SK-N-DZ (cell line): ENCODE data around the genes ZSCAN5B, ZSCAN5C, ZNF582, ZFP28, ZNF460, ZNF548, ZNF773 and ZNF552.

DNA sequence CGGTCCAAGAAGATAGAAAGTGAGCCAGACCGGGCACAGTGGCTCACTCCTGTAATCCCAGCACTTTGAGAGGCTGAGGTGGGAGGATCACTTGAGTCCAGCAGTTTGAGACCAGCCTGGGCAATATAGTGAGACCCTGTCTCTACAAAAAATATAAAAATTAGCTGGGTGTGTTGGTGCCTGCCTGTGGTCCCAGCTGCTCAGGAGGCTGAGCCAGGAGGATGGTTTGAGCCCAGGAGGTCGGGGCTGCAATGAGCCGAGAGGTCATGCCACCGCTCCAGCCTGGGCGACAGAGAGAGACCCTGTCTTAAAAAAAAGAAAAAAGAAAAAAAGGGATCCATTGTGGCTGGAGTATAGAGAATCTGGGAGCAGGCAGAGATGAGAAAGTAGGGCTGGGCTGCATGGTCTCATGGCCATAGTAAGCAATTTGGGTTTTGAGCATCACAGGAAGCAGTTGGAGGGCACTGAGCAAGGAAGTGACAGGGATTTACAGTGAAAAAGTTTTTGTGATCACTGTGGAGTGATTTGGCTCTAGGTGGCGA lies 3.0 kb downstream of the ZNF444 start:
RAMPAGE:
- cytosol, long total RNA: no peak
- nucleus, long total RNA: no peak

DNA sequence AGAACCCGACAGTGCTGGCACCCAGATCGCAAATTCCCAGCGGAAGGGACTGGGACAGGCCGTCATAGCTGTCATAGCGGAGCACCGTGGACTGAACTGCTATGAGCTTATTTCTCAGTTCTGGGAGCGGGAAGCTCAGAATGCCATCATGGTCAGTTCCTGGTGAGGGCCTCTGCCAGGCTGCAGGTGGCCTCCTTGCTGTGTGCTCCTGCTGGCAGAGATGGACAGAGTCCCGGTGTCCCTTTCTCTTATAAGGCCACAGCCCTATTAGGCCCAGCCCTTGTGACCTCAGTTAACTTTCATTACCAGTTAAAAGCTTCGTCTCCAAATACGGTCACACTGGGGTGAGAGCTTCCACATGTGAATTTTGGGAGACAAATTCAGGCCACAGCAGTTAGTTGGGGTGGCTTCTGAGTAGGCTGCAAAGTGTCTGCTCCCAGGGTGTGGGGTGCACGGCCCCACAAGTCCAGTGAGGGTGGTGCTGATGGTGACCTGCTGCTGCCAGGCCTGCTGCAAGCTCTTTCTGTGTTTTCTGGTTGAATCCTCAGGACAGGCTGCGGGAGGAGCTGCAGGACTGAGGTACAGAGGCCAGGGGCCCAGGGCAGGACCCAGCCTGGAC lies 4.7 kb downstream of the ZNF444 start:
RAMPAGE:
- cytosol, long total RNA: no peak
- nucleus, long total RNA: no peak

DNA sequence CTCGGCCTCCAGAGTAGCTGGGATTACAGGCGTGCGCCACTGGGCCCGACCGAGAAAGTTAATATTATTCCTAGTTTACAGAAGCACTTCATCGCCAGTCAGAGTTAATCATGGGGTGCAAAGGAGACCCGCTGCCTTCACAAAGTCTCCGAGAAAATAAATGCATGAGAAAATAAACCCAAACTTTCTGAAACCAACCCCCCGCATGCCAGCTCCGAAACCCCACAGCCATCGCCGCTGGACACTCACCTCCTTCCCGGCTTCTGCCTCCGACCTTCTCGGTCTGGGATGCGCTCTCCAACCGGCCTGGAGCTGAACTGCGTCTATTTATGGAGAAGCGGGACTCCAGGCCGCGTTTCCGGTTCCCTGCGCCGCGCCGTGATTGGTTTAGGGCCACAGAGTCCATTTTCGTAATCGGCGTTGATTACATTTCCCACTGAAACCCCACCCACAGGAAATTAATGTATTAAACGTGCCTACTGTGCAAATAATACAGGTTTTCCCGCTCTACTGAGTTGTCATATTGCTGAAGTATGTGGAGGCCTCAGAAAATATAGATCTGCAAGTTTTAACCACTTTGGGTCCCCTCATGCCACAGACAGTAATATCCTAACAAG lies at the start of gene ZSCAN5B:
ZSCAN5B (minus strand) TSS at position 299 of the 617 bp plus-strand sequence.
RAMPAGE:
- cytosol, long total RNA: no peak
- nucleus, long total RNA: no peak

DNA sequence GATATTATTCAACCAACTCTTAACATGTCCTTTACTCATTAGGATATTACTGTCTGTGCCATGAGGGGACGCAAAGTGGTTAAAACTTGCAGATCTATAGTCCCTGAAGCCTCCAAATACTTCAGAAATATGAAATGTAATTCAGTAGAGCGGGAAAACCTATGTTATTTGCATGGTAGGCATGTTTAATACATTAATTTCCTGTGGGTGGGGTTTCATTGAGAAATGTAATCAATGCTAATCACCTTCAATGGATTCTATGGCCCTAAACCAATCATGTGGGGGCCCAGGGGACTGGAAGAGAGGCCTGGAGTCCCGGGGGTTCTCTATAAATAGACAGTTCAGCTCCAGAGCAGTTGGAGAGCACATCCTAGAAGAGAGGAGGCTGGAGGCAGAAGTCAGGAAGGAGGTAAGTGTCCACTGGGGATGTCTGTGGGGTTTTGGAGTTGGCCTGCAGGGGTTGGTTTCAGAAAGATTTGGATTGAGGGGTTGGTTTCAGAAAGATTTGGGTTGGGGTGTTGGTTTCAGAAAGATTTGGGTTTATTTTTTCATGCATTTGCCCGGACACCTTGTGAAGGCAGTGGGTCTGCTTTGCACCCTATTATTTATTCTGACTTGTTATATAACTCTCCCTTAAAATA lies at the start of gene ZSCAN5C:
ZSCAN5C (plus strand) TSS at position 360 of the 641 bp plus-strand sequence.
RAMPAGE:
- cytosol, long total RNA: no peak
- nucleus, long total RNA: no peak

DNA sequence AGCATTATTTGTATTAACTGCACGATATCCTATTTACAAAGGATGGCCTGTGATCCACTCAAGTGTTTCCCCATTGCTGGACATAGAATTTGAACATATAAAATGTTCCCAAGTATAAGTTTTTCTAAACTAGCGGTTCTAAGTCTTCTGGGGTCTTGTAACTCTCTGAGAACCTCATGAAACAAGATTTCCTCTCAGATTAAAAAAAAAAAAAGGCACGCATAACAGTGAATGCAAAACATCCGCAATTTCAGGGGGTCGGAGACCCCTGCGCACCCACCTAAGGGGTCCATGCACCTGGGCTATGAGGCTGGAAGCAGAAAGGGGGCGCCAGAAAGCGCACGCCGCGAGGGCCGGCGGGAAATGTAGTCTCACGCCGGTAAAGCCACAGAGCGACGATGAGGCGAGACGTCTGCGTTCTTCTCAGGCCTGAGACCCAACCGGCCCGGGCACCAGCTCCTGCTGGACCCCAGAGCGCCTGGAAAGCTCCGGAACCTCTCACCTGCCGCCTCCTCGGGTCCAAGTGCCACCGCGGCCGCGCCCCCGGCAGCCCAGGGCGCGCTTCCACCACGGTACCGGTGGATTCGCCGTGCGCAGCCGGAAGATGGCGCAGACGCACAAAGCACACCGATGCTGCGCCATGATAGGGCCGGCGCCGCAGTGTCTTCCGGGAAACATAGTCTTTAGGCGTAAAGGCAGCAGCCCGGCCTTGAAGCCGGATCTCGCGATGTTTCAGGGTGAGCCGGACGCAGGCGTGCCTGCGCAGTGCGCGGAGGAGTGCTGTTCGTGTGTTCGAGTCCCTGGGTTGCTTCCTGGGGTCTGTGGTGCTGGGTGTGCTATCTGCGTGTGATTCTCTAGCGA lies at the start of gene ZNF582:
ZNF582 (minus strand) TSS at position 595 of the 861 bp plus-strand sequence.
RAMPAGE:
- cytosol, long total RNA: start-site peak on the plus strand centred at position 567 of the sequence, 438 bp wide, 36 and 27 reads in 2 replicates; start-site peak on the minus strand centred at position 598 of the sequence, 18 bp wide, 20 and 42 reads in 2 replicates
- nucleus, long total RNA: start-site peak on the minus strand centred at position 589 of the sequence, 36 bp wide, 34 and 27 reads in 2 replicates; start-site peak on the plus strand centred at position 758 of the sequence, 92 bp wide, 31 and 11 reads in 2 replicates

RAMPAGE:
- cytosol, long total RNA: no peak
- nucleus, long total RNA: no peak
Observed at GRCh38 chr19:56538151-56539469, at the start of gene ZFP28. TSS of gene ZFP28 (plus strand) at chr19:56538948.

DNA sequence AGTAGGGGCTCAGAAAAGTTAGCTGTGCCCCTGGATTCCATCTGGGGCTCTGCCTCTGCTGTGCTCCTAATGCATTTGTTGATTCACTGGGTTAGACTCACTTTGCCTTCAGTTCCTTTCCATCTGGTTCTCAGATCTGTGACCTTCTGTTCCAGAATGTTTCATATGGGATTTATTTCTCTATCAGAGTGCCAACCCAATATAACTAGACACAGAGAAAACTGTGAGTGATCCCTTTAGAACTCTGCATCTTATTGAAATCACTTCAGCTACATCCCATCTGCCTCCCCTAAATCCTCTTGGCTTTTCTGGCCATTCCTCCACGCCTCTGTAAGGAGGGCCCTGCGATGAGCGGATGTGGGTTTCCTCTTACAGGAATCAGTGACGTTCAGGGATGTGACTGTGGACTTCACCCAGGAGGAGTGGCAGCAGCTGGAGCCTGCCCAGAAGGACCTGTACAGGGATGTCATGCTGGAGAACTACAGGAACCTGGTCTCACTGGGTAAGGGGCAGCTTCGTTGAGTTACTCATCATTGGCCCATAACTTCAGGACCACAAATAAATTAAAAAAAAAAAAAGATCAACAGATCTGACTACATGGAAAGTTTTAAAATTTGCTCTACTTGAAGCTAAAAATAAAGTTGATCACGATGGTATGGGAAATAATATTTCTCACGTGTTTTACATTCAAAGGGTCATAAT lies 18.5 kb downstream of the ZNF71 start:
RAMPAGE:
- cytosol, long total RNA: no peak
- nucleus, long total RNA: no peak

DNA sequence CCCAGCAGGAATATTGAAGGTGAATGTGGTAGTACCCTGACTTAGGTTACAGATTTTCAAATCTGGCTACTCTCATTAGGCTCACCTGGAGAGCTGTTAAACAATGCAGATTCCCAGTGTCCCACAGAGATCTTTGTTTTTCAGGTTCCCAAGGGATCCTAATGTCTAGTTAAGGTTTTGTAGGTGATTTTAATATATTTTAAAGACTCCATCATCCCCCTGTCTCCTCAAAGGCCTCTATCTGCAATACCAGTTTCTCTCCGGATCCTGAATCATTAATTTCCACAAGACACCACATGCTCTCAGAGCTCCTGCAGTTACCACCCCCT lies 1.7 kb upstream of the PEG3 start:
RAMPAGE:
- cytosol, long total RNA: no peak
- nucleus, long total RNA: no peak

DNA sequence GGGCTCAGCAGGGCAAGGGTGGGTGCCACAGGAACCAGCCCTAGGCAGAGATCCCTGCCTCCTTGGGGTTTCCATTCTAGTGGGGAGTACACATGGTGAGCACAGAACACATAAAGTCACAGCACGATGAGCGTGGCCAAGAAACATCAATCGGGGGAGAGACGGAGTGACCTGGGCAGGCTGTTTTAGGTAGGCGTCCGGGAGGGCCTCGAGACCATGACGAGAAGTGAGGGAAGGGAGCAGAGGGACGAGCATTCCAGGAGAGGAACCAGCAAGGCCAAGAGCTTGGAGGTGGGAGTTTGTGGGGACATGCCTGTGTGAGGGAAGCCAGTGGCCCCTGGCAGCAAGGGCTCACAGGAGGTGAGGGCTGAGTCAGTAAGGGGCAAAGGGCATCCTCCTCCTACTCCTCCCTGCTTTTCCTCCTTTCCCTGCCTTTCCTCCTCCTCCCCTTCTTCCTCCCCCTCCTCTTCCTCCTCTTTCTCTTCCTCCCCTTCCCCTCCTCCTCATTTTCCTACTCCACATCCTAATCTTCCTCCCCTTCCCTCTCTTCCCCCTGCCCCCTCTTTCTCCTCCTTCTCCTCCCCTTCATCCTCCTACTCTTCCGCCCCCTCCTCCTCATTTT lies 126.4 kb upstream of the PEG3 start:
RAMPAGE:
- cytosol, long total RNA: no peak
- nucleus, long total RNA: no peak

DNA sequence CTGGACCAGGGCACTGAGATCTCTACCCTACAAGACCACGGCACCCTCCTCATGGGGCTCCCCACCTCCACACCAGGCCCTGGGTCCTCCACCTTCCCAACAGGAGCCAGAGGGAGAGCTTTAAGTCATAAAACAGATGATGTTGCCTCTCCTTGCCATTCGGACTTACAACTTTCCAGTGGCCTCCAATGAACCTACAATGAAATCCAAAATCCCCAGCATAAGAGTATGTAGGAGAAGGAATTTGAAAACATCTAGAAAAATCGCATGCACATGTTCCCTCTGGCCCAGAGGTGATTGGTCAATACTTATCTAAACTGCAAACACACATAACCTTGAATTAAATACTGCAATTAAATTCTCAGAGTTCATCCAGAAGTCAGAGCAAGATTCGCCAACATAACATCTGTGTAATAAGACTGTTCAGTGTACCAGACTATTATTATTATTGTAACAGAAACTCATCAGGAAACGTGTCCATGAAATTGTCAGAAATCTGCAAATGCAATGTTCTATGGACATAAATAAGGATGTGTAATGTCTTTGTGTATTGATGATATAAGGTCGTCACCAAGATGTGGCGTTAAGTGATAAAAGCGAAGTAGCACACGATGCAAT lies 82.2 kb upstream of the USP29 start:
RAMPAGE:
- cytosol, long total RNA: no peak
- nucleus, long total RNA: no peak

GRCh38 chr19:57280198-57280902 lies at the start of gene ZNF460:
TSS of gene ZNF460 (plus strand) at chr19:57280485.
RAMPAGE:
- cytosol, long total RNA: start-site peak on the plus strand at chr19:57280453-57280621, 49 and 172 reads in 2 replicates
- nucleus, long total RNA: start-site peak on the minus strand at chr19:57280245-57280336, 40 and 21 reads in 2 replicates; start-site peak on the plus strand at chr19:57280445-57280624, 71 and 33 reads in 2 replicates

RAMPAGE:
- cytosol, long total RNA: start-site peak on the plus strand at chr19:57389965-57390003, 76 and 99 reads in 2 replicates
- nucleus, long total RNA: start-site peak on the plus strand at chr19:57389984-57390028, 86 and 41 reads in 2 replicates
Observed at GRCh38 chr19:57389566-57390194, at the start of gene ZNF548. TSS of gene ZNF548 (plus strand) at chr19:57389854.

DNA sequence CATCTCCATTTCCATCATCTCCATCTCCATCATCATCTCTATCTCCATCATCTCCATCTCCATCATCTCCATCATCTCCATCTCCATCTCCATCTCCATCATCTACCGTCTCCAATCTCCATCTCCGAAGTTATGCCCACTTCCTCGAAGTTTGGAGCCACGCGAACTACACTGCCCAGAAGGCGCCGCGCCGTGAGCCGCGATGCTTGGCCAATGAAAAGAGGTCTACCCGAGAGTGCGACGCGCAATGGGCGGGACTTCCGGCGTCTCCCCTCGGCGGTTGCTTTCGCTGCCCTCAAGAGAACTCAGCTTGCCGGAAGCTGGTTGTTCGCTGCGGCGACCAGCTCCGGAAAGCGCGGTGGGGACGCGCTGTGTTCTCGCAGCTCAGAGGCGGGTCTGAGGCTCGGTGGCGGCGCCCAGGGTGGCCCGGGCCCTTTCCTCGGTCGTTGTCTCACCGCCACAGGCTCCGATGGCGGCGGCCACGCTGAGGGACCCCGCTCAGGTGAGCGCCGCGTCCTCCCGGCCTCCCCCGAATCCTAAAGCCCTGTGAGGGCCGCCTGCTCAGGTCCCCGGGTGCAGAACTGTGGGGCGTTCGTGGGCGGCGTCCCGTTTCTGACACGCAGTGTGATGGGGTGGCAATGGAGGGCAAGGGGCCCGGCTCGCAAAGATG lies at the start of gene ZNF773:
ZNF773 (plus strand) TSS at position 327 of the 670 bp plus-strand sequence.
RAMPAGE:
- cytosol, long total RNA: no peak
- nucleus, long total RNA: no peak

DNA sequence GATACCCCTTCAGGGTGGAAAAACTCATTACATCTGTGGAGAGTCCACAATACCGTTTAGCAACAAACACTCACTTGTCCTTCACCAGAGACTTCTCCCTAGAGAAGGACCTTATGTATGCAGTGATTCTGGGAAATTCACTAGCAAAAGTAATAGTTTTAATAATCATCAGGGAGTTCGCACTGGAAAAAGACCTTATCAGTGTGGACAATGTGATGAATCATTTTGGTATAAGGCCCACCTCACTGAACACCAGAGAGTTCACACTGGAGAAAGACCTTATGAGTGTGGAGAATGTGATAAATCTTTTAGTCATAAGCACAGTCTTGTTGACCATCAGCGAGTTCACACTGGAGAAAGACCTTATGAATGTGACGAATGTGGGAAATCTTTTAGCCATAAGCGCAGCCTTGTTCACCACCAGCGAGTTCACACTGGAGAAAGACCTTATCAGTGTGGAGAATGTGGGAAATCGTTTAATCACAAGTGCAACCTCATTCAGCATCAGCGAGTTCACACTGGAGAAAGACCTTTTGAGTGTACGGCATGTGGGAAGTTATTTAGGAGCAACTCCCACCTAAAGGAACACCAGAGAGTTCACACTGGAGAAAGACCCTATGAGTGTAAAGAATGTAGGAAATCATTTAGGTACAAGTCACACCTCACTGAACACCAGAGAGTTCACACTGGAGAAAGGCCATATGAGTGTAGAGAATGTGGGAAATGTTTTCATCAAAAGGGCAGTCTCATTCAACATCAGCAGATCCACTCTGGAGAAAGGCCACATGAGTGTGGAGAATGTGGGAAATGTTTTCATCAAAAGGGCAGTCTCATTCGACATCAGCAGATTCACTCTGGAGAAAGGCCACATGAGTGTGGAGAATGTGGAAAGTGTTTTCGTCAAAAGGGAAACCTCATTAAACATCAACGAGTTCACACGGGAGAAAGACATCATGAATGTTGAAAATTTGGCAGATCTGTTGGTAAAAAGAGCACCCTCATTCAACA lies 7.4 kb downstream of the ZNF776 start:
RAMPAGE:
- cytosol, long total RNA: no peak
- nucleus, long total RNA: no peak

GRCh38 chr19:57814357-57815112 lies at the start of gene ZNF552:
TSS of gene ZNF552 (minus strand) at chr19:57814913.
RAMPAGE:
- cytosol, long total RNA: start-site peak on the minus strand at chr19:57814867-57814923, 101 and 126 reads in 2 replicates
- nucleus, long total RNA: no peak

RAMPAGE:
- cytosol, long total RNA: no peak
- nucleus, long total RNA: no peak
Observed at GRCh38 chr19:58089698-58090257, 8.3 kb downstream of the ZSCAN18 start.

RAMPAGE:
- cytosol, long total RNA: no peak
- nucleus, long total RNA: no peak
Observed at GRCh38 chr19:58228314-58228504, 505 bp upstream of the ZNF544 start.

DNA sequence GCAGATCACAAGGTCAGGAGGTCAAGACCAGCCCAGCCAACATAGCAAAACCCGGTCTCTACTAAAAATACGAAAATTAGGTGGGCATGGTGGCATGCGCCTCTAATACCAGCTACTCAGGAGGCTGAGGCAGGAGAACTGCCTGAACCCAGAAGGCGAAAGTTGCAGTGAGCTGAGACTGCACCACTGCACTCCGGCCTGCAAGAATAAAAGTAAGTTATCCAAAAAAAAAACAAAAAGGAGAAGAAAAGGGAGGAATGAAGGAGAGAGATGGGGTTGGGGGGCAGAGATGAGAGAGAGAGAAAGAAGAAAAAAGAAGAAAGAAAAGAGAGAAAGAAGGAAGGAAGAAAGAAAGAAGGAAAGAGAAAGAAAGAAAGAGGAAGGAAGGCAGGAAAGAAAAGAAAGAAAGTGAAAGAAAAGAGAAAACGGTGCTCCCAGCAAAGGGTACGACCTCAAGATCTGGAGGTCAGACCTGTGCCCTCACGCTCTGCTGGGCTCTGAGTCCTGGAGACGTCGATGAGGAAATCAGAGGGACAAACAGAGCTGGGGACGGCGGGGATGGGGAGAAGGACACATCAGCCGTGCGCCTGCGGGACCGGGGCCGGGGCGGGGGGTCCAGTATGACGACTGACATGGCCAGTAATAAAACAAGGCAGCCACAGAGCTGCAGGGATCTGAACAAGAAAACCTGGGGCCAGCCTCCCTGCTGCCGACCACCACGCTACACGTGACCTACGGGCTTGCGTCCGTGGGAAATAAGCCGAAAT lies 3.7 kb downstream of the A1BG start:
RAMPAGE:
- cytosol, long total RNA: no peak
- nucleus, long total RNA: no peak

DNA sequence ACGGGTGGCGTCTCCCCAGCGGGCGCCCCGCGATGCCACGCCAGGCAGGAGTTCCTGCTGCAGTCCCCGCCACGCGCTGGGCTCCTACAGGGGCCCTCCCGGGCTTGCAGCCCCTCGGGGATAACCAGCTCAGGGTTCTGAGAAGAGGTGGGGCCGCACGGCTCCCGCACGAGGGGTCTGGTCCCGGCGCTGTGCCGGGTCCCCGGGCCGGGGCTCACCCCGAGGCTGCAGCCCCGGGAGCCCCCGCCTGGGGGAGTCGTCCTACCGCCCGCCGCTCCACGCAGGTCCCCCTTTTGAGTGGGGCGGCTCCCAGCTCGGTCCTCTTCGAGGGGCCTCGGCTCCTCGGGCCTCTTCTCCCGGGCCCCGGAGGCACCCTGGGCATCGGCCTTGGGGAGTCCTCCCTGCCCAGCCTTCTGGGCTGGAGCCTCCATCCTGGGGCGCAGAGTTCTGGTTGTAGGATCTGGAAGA lies 6.4 kb upstream of the ZNF497 start:
RAMPAGE:
- cytosol, long total RNA: no peak
- nucleus, long total RNA: no peak

DNA sequence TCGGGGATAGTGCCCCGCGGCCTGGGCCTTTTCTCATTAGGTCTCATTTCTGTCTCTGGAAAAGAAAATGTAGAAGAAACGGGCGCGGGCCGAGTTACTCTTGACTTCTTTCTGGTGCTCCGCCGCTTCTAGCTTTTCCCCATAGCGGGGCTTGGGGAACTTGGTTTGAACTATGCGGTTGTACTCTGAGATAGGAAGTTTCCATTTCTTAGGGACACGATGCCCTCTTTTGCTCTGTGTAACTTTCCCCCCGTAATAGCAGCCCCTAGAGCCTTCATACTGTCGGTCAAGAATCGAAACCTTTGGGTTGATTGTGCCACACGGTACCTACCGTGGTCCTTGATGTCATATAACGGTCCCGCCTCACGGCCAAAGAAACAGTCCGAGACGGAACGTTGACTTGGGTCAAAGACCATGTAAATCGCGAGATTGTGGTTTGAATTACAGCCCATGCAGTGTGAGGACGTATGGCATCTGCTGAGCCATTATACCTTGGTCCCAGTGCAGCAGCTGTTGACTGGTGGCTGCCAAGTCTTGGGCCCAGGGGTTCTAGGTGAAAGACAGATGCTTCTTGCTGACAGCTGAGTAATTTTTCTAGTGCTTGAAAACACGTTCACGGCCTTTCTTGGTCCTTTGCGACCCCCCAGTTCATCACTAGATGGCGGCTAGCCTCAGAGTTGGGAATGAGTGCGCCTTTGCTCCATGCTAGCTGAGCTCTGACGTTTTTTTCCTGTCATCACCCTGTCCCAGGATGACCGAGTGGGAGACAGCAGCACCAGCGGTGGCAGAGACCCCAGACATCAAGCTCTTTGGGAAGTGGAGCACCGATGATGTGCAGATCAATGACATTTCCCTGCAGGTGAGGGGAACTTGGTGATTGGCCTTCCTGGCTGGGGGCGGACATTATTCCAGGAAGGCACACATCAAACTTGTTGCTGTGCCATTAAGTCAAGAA lies 595 bp downstream of the RPS5 start:
RAMPAGE:
- cytosol, long total RNA: no peak
- nucleus, long total RNA: no peak